HT1080 (cell line): ENCODE measurements around the gene FGF12.

DNA sequence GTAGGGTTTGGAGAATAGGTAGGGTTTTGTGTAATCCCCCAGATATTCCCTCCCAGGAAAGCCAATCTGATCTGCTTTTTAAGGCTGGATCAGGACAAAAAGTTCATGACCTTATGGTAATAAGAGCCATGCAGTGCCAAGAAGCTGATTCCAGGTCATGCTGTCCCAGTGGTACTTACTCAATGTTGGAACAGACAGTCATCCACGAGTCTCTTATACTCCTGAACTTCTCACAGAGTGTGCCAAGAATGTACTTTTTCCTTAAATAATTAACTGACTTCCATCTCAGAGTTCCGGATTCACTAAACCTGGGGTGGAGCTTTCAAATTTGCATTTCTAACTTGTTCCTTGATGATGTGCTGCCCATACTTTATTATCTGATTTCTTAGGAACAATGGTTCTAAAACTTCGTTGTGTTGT lies 3.3 kb upstream of the P3H2 start:
RAMPAGE:
- cytosol, long total RNA = no peak
- long total RNA = no peak
- nucleus, long total RNA = no peak

GRCh38 chr3:190306104-190307077 lies 15.9 kb downstream of the CLDN1 start:
RAMPAGE:
- cytosol, long total RNA = no peak
- long total RNA = no peak
- nucleus, long total RNA = no peak

DNA sequence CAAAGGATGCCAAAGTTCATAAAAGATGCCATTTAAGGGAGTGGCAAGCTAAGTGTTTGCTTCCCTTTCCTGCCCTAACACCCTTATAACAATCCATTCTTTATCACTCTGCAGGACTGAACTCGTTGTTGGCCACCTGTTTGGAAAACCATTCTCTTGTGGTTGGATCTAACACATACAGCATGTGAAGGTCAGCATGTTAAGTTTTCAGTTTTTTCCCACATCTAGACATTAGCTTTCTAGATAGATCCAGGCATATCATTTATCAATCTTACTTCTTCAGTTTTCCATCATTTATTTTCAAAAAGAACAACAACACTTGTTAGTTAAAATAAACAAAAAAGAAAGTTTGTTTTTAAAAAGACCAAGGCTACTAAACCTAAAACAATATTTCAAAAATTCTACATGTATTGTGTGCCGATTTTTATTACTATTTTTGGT lies 13.5 kb upstream of the CLDN16 start:
RAMPAGE:
- cytosol, long total RNA = no peak
- long total RNA = no peak
- nucleus, long total RNA = no peak

DNA sequence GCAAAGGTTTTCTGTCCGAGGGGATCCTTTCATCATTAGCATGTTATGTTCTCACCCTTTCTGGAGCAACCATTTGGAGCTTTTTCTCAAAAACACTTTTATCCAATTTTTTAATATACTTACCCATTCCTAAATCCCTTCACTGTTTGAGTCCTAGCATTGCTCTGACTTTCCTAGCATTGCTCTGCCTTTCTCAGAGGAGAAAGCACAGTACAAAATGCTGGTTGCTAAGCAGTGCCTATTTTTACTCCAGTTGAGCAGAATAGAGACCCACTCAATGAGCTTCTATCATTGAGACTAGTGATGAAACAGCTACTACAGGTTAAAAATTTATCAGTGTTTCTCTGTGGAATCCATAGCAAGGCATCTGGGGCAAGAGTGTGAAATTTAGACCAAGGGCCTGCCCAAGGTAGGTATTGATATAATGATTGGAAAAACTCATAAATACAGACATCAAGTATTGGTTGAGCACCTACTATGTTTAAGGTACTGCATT lies 21.7 kb upstream of the IL1RAP start:
RAMPAGE:
- cytosol, long total RNA = no peak
- long total RNA = no peak
- nucleus, long total RNA = no peak

DNA sequence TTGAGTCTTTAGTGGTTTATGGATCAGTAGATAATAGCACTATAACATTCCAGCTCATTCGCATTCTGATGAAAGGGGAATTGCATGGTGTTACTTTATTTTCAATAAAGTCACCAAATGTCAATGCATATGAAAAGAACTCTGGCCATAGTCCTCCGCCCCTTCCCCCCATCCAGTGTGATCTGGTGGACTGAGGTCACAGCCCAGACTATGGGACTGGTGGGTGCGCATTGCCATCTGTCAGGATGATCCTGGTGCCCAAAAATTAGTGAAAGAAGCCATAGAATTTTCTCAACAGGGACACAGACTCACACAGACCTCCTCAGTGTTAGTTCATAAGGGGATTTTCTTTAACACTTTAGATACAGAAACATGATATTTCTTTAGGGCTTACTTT lies 33.2 kb downstream of the IL1RAP start:
RAMPAGE:
- cytosol, long total RNA = no peak
- long total RNA = no peak
- nucleus, long total RNA = no peak

DNA sequence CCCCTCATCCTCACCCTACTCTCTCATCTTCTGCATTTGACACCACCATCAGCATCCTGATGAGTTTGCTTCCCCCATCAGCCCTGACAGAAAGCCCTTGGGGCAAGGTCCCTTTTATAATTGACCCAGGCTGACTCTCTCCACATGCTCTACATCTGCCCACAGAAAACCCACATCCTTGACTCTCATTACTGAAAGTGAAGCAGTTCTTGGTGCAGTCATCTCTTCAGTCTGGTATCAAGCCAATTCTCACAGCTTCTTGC lies 36.5 kb downstream of the OSTN start:
RAMPAGE:
- cytosol, long total RNA = no peak
- long total RNA = no peak
- nucleus, long total RNA = no peak

DNA sequence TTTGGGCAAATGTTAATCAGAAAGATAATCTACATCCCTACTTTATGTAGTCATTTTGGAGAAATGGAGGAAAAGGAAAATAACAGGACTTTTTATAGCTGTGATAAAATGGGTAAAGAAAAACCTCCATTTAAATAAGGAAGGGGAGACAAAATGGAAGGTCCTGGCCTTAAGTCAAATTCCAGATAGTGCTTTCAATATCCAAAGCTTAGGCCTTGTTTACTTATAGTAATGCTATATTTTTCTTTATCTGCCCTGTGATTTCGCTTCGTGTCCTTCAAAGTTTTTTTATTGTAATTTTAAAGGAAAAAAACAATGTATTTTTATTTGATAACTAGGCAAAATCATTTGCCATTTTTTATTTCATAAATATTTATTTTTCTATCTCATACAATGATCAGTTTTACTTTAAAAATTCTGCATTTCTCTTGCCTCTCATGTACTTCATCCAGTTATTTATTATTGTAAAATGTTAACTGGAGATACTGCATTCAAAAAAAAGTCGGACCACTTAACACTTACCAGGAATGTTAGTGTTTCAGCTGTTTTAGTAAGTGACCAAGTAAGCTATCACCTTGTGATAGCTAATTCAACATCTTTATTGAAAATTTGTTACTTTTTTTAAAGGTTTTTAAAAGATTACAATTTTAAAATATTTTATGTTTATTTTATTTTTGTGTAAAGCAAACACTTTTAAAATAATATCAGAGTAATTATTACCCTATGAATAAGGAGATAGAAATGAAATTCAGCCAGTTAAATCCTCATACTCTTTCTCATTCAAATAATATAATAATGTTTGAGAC lies 63.4 kb upstream of the UTS2B start:
RAMPAGE:
- cytosol, long total RNA = no peak
- long total RNA = no peak
- nucleus, long total RNA = no peak

GRCh38 chr3:191431454-191431896 lies 29.5 kb upstream of the PYDC2 start:
RAMPAGE:
- cytosol, long total RNA = no peak
- long total RNA = no peak
- nucleus, long total RNA = no peak

RAMPAGE:
- cytosol, long total RNA = no peak
- long total RNA = no peak
- nucleus, long total RNA = no peak
Observed at GRCh38 chr3:192597538-192598011, 129.8 kb downstream of the FGF12 start.

DNA sequence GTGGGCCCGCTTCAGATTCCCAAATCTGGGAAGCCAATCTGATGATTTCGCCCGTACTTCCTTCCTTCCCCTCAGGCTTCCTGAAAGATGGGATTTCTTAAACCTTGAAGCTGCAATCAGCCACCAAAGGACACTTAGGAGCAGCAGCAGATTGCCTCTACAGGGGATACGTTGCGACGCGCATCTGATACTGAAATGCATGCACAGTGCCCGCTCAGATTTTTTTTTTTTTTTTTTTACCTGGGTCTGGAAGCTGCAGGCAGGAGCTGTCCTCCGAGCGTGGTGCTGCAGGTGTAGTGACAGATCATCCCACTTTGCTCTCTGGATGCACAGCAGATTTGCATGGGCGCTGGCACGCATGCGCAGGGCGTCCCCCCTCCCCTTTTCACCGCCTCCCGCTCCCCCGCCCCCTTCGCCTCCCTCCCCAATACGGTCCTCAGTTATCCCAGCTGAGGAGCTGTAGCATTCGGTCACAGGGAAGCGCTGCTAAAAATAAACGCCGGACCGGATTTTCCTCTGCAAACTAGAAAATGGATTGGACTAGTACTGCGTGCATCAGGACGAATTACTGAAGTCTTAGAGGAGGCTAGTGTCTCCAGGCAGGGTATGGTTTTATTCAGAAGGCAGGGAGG lies at the start of gene FGF12:
TSS of gene FGF12 (minus strand) at position 298 of the 632 bp plus-strand sequence.
RAMPAGE:
- cytosol, long total RNA = no peak
- long total RNA = no peak
- nucleus, long total RNA = no peak

DNA sequence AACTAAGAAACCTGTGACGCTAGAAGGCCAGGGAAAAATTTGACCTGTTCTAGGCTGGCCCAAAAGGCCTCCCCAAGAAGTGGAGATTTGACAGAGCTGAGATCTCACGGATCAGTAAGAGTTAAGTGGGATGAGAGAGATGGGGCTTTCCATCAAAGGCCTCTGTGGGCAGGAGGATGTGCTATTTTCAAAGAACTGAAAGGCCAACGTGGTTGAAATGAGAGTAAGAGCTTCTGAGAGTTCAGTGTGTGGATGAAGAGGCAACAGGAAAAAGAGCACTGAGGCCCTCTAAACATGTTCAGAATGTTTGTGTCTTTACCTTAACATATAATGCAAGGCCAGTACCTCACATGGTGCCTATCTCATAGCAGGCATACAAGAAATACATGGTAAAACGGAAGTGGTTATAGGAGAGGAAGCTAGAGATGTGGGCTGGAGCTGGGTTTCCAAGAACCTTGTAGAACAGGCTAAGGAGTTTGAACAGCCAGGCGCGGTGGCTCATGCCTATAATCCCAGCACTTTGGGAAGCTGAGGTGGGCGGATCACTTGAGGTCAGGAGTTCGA lies 18.8 kb downstream of the MB21D2 start:
RAMPAGE:
- cytosol, long total RNA = no peak
- long total RNA = no peak
- nucleus, long total RNA = no peak

RAMPAGE:
- cytosol, long total RNA = no peak
- long total RNA = no peak
- nucleus, long total RNA = no peak
Observed at GRCh38 chr3:193554032-193554642, 558 bp downstream of the ATP13A4 start.

GRCh38 chr3:193593802-193594208 lies 797 bp downstream of the OPA1 start:
RAMPAGE:
- cytosol, long total RNA = no peak
- long total RNA = no peak
- nucleus, long total RNA = no peak

DNA sequence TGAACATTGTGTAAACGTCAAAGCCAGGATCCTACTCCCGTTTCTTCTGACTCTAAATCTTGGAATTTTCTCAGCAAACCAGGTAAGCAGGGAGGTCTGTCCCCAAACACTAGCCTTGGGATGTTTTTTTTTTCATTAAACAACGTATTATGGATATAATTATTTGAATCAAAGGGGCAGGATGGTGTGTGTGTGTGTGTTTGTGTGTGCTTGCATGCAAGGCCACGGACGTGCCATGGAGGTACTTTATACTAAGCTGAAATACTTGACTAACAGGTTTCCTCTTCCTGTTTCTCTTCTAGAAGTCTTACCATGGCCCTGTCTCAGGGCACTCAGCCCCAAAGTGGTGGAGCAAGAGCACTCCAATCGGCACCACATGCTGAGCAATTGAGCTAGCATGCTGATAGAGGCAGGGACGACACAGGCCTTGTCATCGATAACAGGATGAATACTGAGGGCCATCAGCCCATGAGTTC lies 198.6 kb downstream of the OPA1 start:
RAMPAGE:
- cytosol, long total RNA = no peak
- long total RNA = no peak
- nucleus, long total RNA = no peak

DNA sequence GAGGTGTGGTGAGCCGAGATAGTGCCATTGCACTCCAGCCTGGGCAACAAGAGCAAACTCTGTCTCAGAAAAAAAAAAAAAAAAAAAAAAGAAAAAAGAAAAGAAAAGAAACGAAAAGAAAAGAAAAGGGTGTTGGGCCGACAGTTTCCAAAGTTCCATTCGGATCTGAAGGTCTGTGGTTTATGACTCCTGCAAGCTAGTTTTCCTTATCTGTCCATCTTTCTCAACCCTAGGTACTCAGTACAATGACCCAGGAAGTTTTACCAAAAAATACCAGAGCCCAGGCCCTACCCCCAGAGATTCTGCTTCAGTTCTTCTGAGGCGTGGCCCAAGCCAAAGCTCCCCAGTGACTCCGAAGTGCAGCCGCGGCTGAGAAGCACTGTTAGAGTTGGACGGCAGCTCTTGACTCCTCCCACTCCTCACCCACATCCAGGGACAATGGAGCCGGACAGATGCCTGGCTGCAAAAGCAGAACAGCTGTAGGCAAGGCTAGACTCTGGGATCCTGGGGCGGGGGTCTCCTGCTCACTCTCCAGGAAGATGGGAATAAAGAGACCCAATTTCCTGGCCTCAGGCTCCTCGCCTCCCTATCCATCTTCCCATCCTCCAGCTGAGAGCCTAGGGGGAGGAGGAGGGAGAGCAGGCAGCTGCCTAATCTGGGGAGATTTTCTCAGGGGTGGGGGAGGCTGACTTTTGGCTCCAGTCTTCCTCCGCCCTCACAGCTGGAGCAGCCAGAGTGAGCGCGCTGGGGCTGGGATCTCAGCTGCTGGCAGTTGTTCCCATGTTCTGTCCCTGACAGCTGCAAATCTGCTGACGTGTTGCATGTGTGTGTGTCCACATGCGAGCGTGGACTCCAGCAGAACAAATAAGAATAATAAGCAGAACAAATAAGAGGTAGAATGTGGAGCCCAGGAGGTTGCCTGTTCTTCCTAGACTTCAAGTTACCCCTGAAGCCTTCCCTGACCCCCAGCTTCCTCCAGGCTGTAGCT lies 223.7 kb downstream of the OPA1 start:
RAMPAGE:
- cytosol, long total RNA = no peak
- long total RNA = no peak
- nucleus, long total RNA = no peak

RAMPAGE:
- cytosol, long total RNA = no peak
- long total RNA = no peak
- nucleus, long total RNA = no peak
Observed at GRCh38 chr3:193831248-193831927, 238.4 kb downstream of the OPA1 start.

DNA sequence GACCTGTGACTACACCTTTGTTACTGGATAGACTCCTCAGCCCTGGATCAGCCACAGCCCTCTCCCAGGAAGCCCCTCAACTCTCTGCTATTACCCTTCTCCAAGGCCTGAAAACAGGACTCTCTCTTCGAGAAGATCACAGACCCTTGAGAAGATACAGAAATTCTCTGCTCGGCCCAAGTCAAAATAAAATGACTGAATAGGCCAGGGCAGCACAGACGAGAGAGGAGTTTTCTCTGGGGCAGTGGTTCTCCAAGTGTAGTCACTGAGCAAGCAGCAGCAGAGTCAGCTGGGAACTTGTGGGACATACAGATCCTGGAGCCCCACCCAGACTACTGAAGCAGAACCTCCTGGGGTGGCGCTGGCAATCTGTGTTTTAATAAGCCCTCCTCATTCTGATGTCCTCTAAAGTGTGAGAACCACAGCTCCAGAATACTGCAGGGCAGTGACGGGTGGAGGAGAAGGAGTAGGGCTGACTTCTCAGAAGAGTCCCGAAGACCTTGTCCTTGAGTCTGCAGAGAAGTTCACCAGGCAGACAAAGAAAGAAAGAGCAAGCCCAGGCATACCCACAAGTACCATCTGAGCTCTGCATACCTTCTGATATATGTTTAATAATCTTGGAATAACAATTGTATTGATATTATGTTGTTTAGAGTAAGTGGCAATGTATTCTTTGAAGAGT lies 251.3 kb upstream of the HES1 start:
RAMPAGE:
- cytosol, long total RNA = no peak
- long total RNA = no peak
- nucleus, long total RNA = no peak

DNA sequence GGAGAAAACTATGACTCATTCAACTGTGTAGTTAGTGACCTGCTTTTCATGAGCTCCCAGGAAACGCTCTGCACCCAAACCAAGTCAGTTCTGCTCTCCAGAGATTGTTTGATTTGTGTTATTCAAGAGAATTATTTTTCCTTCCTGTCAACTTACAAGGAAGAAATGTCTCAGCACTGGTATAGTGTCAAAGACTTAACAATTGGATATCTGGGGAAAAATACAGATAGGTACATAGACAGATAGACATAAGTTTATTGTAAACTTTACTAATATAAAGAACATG lies 206.9 kb upstream of the HES1 start:
RAMPAGE:
- cytosol, long total RNA = no peak
- long total RNA = no peak
- nucleus, long total RNA = no peak

GRCh38 chr3:193971227-193971861 lies 164.6 kb upstream of the HES1 start:
RAMPAGE:
- cytosol, long total RNA = no peak
- long total RNA = no peak
- nucleus, long total RNA = no peak

DNA sequence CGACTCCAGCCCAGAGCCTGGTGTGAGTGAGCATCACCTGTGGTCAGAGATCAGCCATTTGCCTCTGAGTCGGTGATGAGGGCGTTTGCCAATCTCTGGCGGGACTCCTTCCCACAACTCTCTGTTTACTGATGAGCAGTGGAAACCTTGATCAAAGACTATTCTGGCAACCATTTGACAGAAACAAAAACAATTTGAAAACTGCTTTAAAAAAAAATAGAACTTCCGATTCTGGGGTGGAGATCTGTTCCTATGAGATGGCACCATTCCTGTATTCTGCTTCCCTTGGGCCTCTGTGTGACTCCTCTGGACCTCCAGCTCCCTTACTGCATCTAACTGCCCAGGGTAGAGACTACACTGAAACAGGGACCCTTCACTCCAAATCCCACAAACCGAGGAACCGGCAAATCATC lies 63.7 kb upstream of the HES1 start:
RAMPAGE:
- cytosol, long total RNA = no peak
- long total RNA = no peak
- nucleus, long total RNA = no peak